Ishikawa (cell line): ENCODE data around the genes NUPR1, EIF3C, ATP2A1, RABEP2 and CD19.

- RRBS, result no CpG with 5 or more reads among the region's 3 CpGs
Measured at GRCh38 chr16:25060828-25061279, 45.7 kb upstream of the ARHGAP17 start.

DNA sequence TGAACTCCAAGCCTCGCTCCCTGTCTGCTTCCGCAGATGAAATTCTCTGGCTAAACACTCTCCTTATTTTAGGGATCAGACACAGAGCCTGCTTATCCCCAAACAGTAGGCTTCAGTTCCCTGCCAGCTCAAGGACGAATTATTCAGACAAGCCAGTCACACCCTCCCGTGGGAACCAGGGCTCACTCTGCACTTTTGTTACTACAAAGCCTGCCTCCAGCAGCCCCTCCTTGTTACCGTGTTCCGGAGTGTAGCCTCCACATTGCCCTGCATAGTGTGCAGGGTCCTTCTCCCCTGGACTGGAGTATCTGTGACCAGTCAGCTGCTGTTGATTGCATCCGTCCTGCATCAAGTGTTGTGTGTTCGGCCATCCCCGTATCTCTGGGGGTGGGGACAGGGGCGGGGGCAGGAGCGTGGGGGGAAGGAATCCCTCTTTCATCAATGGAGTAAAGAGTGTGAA, 46.5 kb upstream of the LCMT1 start:
- RRBS, result no CpG with 5 or more reads among the region's 11 CpGs

GRCh38 chr16:25109599-25109914, 2.0 kb upstream of the LCMT1 start:
- RRBS, result no CpG with 5 or more reads among the region's 3 CpGs

GRCh38 chr16:26991438-26991984, 75.2 kb upstream of the C16orf82 start:
- RRBS, result no CpG with 5 or more reads among the region's 8 CpGs

GRCh38 chr16:27198608-27199212, 4.6 kb upstream of the KDM8 start:
- RRBS, result no CpG with 5 or more reads among the region's 10 CpGs

GRCh38 chr16:27253532-27253900, 15.1 kb downstream of the NSMCE1 start:
- RRBS, result no CpG with 5 or more reads among the region's 6 CpGs

GRCh38 chr16:27366348-27366750, 35.6 kb upstream of the IL21R start:
- RRBS, result no CpG with 5 or more reads among the region's 4 CpGs

- RRBS, result no CpG with 5 or more reads among the region's 17 CpGs
Measured at GRCh38 chr16:27405956-27407054, 4.3 kb downstream of the IL21R start.

DNA sequence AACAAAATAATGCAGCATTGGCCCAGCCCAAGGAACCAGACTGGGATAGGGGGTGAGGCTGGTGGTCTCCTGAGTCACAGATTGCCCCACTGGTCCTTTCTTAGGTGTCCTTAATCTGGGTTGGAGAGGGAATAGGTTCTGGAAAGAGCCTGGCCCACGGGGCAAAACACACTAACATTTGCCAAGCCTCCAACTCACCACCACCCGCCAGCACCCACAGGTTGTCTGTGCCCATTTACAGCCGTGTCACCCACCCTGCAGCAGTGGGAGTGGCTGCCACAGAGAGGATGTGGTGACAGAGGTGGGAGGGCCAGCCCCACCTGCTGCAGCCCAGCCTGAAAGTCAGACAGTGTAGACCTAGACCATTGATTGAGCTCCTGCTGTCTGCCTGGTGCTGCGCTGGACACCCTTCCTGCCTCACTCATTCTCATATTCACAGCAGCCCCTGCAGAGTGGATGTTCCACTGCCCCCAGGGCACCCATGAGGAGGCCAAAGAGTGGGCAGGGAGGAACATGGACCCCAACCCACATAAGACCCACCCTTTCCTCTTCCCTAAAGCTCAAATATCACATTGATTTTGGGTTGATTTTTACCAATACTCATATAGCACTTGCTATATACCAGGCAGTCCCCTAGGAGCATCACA, 44.8 kb downstream of the IL21R start:
- RRBS, result no CpG with 5 or more reads among the region's 4 CpGs

DNA sequence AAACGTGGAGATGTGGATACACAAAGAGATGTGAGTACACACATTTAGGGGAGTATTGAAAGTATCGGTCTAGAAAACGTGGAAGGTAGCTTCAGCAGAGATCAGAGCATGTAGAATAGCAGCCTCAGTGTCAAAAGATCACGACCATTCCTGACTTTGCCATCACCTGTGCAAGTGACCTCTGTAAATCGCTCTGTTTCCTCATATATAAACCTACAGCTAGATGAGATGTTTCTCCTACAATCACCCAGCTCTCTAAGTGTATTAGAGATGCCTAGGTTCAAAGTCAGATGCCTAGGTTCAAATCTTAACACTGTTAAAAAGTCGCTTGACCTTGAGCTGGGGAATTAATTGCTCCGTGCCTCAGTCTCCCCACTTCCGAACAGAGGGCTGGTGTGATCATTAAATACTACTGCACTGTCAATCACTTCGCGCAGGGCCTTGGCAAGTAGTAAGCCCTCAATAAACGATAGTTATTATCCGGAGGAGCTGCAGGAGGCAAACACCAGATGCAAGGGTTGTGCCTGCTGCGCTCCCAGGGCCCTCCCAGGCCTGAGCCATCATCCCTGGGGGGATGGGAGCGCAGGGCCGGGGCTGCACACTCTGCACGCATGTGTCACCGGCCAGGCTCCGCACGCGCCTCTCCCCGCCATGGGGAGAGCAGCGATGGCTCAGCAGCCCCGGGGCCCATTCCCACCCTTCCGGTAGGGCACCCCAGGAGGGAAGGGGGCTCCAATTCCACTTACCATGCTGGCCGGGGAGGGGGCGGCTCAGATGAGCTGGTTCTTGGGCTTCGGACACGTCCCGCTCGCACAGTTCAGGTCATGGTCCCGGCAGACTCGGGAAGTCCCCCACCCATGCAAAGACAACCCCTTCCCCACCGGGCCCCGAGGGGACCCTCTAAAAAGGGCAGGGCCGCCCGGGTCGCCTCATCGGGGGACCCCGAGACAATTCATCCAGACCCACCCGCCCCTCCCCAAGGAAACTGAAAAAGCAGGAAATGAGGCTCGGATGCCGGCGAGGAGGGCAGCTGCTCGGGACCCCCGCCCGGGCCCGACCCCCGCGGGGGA, 810 bp downstream of the XPO6 start:
- RRBS, result 3% methylated on average over 23 of the region's 49 CpGs

DNA sequence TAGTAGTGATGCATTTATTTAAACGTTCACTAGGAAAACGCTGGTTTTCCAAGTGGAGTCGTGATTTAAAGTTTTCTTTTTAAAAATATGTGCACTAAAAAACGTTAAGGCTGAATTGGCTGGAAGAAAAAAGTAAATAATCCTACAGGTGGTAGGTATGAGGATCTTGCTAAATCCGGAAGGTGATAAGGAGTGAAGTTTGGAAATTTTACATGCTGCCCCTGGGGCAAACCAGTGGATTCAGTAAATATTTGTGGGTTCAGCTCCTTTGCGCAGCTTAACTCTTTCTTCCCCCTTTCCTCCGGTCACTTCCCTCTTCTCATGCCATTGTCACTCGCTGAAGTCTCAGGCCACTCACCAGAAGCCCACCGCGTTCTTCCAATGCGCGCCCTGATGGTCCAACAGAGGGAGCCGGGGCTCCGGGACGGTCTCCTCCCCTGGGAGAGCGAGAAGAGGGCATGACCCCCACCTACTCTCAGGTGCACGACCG, 705 bp downstream of the CLN3 start:
- RRBS, result 2% methylated on average over 12 of the region's 18 CpGs

GRCh38 chr16:28538508-28539598, at the start of gene NUPR1:
Gene NUPR1 (minus strand): TSS chr16:28538974.
- RRBS, result 27% methylated on average over 4 of the region's 25 CpGs

DNA sequence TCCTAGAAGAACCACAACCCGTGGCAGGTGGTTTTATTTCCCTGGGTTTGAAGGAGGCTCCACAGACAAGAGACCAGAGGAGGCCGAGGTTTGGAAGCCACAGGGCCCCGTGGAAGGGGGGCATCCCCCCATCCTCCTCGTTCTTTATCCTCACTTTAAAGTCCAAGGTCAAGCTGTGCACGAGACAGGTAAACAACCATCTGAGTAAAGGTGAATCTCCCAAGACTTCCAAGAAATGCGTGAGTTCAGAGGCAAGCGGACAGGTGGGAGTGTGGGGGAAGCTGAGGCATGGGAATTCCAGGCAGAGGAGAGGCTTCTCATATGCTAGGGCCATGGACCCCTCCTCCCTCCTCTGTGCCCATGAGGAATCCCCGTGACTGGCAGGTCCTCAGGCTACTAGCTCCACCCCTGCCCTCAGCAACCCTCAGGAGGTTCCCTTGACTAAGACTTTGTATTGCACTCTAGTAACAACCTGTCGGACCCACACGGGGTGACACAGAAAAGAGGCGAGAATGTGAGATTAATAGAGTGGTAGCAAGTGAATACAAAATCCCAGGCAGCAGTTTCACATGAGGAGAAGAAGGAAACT, 947 bp upstream of the SULT1A1 start:
- RRBS, result no CpG with 5 or more reads among the region's 11 CpGs

DNA sequence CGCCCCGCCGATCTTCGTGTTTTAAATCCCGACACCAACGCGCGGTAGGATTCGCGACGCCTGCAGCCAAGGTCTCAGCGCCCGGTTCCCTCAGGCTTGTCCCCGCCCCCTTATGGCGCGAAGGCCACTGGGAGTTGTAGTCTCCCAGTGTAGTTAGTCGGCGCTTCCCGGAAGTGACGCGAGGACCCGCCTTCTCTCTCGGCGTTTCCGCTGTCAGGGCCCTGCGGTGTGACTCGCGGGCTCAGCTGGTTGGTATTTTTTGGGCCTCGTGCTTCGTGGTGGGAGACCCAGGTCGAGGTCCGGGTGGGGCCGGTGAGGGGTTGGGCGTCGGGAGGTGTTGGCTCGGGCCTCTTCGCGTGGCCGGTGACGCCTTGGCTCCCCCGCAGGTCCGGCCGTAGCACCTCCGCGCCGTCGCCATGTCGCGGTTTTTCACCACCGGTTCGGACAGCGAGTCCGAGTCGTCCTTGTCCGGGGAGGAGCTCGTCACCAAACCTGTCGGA, at the start of gene EIF3C:
Gene EIF3C (plus strand): TSS at position 194 of the 500 bp plus-strand sequence.
- RRBS, result no CpG with 5 or more reads among the region's 57 CpGs

- RRBS, result no CpG with 5 or more reads among the region's 11 CpGs
Measured at GRCh38 chr16:28843540-28844033, 2.6 kb downstream of the TUFM start.

GRCh38 chr16:28864222-28864362, 449 bp downstream of the SH2B1 start:
- RRBS, result 5% methylated on average over 1 of the region's 5 CpGs

- RRBS, result 94% methylated on average over 4 of the region's 18 CpGs
Measured at GRCh38 chr16:28877757-28878748, at the start of gene ATP2A1. Gene ATP2A1 (plus strand): TSS chr16:28878488.

GRCh38 chr16:28924389-28925312, at the start of gene RABEP2:
Gene RABEP2 (minus strand): TSS chr16:28925238.
- RRBS, result 2% methylated on average over 39 of the region's 73 CpGs

- RRBS, result 2% methylated on average over 26 of the region's 59 CpGs
Measured at GRCh38 chr16:28925313-28926233, 535 bp upstream of the RABEP2 start.

DNA sequence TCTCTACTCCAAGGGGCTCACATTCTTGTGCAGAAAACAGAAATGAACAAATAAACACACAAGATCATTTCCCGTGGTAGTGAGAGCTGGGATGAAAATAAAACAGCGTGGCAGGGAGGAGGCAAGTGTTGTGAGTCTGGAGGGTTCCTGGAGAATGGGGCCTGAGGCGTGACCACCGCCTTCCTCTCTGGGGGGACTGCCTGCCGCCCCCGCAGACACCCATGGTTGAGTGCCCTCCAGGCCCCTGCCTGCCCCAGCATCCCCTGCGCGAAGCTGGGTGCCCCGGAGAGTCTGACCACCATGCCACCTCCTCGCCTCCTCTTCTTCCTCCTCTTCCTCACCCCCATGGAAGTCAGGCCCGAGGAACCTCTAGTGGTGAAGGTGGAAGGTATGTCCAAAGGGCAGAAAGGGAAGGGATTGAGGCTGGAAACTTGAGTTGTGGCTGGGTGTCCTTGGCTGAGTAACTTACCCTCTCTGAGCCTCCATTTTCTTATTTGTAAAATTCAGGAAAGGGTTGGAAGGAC, at the start of gene CD19:
Gene CD19 (plus strand): TSS at position 271 of the 524 bp plus-strand sequence.
- RRBS, result no CpG with 5 or more reads among the region's 11 CpGs